ReNcell CX (cell line): ENCODE data around the gene TAFA5.

DNA sequence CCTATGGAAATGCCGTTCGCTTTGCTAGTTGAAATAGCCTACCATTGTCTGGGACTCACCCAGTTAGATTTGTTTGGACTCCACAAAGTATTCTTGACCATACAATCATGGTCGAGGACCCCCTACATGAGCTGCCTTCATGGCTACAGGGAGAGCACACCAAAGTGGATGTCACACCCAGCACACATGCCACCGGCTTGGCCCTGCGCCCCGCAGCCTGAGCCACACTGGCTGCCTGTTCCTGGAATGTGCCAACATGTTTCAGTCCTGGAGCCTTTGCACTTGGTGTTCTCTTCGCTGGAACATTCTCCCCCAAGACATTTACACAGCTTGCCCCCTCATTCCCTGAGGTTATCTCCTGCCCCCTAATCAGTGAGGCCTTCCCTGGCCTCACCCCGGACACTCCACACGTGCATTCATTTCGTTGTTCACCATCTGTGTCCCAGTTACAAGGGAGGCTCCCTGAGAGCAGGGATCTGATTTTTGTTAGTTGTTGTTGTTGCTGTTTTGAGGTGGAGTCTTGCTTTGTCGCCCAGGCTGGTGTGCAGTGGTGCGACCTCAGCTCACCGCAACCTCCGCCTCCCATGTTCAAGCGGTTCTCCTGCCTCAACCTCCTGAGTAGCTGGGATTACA, 46.0 kb downstream of the PPARA start:
- PRO-cap: no peak

GRCh38 chr22:46233357-46233735, 16.7 kb downstream of the CDPF1 start:
- PRO-cap: no peak

DNA sequence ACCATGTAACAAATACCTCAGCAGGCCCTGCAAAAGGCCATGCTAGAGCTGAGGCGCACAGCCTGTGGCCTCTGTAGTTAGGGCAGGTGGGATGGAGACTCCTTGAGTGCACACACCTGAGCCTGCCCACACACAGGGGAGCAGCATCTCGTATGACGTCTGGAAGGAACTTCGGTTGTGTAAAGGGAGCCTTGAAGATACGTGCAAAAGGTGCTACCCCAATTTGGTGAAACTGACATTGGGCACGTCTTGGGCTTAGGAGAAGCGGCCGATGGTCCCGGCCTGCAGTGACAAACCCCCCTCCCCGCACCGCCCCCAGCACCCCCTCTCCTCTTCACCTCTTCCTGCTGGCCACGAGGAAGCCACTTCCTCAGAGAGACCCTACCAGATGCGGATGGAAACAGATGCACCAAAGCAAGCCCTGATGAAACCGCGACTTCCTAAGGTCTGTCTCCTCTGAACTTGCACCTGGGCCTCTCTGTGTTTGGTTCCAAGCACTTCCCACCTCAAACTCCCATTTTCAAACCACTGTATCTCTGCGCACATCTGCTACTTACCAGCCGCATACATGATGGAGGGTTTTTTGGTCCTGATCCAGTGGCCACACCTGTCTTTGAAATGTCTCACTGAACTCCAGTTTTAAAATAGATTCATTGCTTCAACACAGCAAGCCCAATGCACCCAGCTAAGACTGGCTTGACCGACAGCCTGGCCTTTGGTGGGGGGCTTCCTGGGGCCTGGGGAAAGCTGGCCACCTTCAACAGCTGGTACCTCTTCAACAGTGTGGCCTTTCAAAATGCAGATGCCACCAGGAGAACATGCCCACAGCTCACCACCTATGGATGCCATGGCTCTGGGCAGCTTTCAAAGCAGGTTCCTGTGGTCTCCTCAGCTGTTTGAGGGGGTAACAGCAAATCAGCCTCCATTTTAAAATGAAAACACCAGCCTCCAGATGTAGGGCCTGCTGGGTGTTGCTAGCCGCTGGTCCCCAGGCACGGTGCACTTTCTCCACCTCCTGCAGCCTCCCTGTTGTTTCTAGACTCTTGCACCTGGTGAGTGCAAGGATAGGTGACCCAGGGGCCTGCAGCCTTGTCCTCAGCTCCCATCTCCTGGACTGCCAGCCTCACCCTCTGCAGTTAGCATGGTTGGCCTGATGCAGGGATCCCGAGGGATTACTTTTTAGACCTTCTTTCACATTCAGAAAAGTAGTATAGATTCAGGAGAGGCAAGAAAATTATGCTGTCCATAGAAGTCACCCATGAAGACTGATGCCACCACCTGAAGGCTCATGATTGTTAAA, 10.3 kb downstream of the CDPF1 start:
- PRO-cap: no peak

DNA sequence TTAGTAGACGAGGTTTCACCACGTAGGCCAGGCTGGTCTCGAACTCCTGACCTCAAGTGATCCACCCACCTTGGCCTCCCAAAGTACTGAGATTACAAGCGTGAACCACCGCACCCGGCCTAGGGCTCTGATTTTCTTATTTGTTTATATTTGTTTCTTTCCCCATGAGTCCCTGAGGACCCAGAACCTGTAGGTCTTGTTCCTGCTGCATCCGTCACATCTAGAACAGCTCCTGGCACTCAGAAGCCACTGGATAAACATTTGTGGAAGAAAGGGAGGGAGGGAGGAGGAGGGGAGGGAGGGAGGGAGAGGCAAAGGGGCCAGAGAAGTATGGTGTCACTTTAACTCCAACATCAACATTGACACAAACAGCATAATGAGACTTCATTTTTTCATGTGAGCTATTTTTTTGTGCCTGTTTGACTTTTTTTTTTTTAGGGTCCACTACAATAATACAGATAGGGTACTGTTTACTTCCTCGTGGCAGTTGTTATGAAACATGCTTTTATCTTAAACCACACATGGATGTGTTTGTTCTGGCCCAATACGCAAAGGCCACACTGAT, 67.6 kb downstream of the CELSR1 start:
- PRO-cap: no peak

DNA sequence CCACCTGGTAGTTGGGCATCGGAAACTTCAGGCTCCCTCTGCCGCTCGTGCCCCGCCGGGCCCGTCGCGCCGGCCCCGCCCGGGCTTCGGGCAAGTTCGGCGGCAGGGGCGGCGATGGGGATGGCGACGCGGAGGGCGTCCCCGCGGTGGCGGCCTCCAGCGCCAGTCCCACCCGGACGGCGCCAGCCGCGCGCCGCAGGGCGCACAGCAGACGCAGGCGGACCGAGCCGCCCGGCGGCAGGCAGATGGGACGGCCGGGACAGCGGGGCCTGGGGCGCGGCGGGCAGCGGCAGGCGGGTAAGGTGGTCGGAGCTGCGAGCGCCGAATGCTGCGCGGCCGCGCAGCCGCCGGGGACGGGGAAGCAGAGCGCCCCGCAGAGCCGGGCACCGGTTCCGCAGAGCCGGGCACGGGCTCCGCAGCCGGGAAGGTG, 991 bp downstream of the CELSR1 start:
- PRO-cap: bidirectional peak, plus-strand start at position 216 of the sequence, minus-strand start outside the sequence; bidirectional peak, plus-strand start outside the sequence, minus-strand start at position 349 of the sequence

DNA sequence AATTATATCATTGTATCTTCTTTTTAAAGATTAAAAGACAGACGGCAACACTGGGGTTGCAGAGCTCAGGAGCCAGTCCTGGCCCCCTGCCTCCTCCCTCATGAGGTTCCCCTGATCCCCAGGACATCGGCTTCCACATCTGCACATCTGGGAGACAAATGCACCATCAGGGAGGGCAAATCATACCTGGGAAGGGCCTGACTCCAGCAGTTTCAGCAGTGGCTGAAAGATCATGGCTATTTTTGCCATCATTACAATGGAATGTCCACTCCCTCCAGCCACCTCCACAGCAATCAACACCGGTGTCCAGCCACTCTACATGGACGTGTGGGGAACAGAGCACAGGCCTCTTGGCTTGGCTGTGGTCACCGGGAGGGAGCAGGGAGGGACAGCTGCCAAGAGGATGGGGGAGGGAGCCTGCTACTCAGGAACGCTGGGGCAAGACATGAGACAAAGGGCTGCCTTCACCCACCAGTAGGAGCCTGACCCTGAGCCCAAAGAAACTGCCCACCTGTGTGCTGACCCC, 9.3 kb upstream of the CELSR1 start:
- PRO-cap: no peak

DNA sequence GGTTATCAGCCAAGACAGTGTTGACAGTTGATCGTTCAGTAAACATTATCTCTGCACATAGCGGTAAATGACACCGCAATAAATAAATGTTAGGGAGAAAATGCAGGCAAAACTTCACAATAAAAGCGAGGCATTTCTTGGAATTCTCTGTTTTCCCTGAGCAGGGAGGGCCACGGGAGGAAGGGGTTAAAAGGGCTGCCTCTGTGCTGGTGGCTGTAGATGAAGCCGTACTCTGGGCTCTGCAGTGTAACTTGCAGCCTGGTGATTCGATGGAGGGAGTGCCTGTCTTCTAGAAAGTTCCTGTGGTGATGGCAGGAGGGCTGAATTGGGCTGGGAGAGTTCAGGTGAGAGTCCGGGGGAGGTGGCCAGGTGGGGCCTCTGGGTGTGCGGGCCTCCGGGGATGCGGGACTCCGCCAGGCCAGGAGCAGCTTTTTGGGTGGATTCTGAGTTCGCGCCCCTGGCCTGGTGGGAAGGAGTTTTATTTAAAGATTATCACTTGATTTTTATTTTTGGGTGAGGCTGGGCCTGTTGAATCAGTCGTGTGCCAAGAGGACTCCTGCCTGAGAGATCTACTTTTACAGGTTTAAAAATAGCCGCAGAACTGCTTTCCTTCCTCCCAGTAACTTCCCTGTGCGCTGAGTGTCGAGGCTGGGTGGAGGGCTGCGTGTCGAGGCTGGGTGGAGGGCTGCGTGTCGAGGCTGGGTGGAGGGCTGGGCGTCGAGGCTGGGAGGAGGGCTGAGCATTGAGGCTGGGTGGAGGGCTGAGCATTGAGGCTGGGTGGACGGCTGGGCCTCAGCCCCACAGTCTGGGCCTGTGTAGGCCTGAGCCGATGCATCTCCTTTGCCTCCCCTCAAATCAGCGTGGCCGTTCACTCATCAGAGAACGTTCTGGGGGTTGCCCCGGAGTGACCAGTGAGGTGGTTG, 29.7 kb downstream of the GRAMD4 start:
- PRO-cap: no peak

DNA sequence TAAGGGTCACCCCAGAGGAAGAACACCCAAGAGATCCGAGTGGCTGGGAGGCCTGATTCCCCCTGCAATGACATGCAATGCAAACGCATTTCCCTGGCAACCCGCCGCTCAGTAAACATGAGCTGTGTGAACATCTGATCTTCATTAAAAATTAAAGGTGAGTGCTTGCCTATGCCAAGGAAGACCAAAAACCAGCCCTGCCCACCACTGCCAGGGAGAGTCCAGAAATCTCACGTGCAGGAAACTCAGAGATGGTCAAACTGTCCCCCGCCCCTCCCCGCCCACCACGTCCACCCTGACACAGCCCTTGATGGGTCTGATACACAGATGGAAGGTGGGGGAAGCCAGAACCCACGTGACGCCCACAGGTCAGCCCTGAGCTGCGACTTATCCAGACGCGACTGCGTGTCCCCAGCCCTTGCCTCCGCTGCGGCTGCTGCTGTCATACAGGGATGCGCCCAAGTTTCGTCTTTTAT, 11.5 kb downstream of the CERK start:
- PRO-cap: no peak

GRCh38 chr22:46740928-46741353, 2.9 kb upstream of the CERK start:
- PRO-cap: no peak

GRCh38 chr22:46801749-46802662, 39.6 kb downstream of the TBC1D22A start:
- PRO-cap: no peak

- PRO-cap: no peak
These were observed 281.3 kb downstream of the TBC1D22A start for GRCh38 chr22:47043684-47044163.

- PRO-cap: no peak
These were observed 303.3 kb downstream of the TBC1D22A start for GRCh38 chr22:47065642-47066218.

GRCh38 chr22:47634601-47634904, 854.8 kb upstream of the TAFA5 start:
- PRO-cap: no peak

- PRO-cap: no peak
These were observed 701.0 kb upstream of the TAFA5 start for GRCh38 chr22:47788455-47788718.

DNA sequence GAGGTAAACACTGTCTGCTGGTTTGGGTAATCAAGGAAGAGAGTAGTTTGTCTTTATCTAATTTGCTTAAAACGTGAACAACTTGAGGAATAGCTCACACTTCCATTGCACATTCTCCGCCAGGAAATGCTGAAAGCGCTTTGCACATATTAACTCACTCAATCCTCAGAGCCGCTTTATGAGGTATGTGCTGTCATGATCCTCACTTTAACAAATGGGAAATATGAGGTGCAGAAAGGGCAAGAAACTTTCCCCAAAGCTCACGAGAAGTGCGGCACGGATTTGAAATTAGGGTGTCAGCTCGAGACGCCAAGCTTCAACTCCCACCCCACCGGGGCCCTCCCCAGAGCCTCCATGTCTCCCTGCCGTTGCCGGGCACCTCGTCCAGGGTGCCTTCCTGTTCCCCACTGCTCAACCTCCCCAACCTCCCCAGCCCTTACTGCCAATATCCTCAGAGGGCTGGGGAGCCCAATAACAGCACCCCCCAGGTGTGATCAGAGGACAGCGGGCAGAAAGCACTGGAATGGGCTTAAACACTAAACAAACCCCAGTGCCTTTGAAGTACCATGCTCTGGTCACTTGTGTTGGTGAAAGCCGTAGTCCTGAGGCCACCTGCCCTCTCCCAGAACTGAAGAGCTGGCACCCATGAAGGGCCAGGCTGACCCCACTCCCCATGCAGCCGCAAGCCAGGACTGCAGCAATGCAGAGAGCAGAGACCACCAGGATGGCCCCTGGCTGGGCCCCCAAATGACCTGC, 390.5 kb upstream of the TAFA5 start:
- PRO-cap: no peak

- PRO-cap: no peak
These were observed 328.2 kb upstream of the TAFA5 start for GRCh38 chr22:48161197-48161599.

DNA sequence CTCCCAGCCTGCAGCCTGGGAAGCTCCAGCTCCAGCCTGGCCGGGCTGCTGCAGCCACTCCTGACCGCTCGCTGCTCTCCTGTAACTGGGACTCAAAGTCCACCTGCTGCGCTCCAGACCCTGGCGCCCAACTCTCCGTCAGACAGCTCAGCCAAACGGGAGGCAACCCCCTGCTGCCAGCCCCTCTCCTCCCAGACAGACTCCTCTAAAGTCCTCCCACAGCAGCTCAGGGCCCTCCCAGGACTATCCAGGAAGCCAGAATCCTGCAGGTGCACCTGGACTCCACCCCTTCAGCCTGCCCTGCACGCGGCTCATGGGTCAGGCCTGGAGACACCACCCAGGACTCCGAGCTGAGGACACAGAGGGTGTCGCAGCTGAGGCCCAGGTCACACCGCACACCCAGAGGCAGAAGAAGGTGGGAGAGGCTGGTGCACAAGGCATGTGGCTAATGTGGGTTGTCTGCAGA, 212.3 kb upstream of the TAFA5 start:
- PRO-cap: no peak

DNA sequence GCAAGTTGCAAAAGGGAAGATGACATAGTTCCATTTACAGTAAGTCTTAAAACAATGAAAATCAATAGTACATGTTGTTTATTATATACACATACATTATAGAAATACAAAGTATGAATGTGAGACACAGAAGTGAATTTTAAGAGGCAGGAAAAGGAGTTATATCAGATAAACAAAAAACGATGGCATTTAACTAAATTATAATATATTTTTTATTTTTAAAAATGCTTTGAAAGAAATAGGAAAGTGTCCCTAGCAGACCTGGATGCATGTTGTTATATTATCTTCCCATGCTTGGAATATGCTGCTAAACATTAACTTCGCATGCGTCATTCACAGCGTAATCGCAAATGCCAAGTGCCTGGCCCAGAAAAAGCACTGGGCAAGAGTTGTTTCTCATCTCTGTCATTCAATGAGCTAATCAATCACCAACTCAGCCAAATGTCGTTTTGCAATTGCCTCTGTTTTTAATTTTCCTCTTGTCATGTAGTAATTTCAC, 83.7 kb upstream of the TAFA5 start:
- PRO-cap: no peak

DNA sequence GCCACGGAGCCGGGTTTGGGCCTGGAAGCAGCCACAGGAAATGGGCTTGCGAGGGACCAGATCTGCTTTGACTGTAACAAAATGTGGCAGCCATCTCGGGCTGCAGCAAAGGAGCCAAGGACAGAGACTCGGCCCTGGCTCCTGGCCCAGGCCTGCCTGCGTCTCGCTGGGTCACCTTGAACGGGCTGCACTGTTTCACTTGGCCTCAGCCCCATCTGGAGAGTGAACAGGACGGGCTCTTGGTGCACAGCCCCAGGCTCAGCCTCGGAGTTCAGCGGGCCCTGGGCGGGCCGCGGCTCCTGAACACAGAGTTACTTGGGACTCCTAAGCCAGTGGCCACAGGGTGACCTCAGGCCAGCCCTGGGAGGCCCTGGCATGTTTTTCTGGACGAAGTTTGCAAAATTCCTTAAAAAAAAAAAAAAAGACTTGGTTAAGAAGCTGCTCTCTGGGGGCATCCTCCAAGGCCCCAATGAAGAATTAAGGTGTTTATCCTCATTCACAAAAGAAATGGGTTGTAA, 12.0 kb upstream of the TAFA5 start:
- PRO-cap: no peak

GRCh38 chr22:48489006-48489911, at the start of gene TAFA5:
TSS of gene TAFA5 (plus strand) at chr22:48489553.
- PRO-cap: bidirectional peak, plus-strand start at chr22:48489368, minus-strand start at chr22:48489252